Neural crest cell (in vitro differentiated cells): ENCODE measurements around the gene ADAD1.

- PRO-cap, result no peak
Observed at GRCh38 chr4:118279968-118280574, 72.7 kb downstream of the PRSS12 start.

- PRO-cap, result no peak
Observed at GRCh38 chr4:118282219-118283361, 70.2 kb downstream of the PRSS12 start.

DNA sequence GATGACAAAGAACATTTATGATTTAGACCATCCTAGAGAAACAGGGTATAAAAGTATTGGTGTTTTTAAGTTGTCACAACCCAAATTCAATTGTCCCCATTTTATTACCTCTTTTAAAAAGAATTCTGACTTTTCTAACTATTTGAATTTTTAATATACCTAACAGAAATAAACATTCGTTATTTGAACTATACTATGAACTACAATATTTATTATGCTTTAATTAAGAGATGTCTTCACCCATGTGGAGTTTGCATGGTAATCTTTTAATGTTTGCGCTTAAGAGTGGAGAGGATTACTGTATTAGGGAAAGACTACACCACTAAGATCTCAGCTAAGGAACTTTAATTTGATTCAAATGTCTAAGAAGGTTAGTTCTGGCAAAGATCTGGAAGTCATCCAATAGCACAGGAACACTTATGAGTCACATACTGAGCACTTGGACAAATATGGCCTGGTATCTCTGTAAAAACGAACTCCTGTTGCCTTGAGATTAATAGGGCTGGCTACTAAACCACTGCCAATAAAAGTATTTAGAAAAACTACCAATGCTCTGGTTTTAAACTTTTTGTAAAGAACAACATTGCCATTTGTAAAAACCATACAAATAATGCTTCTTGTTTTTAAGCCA, 70.7 kb downstream of the SEC24D start:
- PRO-cap, result no peak

DNA sequence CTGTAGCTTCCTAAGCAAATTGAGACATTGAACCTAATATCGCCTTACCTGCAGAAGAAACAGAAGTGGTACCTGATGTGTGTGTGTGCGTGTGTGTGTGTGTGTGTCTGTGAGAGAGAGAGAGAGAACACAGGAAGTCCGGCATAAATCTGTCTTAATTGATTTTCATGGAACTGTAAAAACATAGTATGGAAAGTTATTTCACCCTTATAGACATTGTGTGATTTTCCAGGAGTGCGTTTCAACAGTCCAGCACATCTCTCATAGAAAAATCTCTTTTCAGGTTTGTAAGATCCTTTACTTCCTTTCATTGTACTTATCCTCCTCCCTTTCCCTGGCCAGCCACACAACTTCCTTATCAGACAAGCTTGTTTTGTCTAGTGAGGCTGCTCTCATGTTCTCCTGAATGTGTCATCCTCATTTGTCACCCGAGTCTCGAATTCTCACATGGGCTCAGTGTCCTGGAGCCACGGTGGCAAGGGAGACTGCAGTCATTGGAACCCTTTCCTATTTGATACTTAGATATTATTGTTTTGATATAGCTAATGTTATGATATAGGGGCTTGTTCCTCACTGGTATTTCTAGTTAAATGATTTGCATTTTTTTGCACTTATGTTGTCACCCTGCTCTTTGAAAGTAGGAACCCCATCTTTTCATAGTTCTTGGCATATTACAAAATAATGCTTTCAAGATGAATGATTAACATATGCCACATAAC, 16.9 kb downstream of the SYNPO2 start:
- PRO-cap, result no peak

DNA sequence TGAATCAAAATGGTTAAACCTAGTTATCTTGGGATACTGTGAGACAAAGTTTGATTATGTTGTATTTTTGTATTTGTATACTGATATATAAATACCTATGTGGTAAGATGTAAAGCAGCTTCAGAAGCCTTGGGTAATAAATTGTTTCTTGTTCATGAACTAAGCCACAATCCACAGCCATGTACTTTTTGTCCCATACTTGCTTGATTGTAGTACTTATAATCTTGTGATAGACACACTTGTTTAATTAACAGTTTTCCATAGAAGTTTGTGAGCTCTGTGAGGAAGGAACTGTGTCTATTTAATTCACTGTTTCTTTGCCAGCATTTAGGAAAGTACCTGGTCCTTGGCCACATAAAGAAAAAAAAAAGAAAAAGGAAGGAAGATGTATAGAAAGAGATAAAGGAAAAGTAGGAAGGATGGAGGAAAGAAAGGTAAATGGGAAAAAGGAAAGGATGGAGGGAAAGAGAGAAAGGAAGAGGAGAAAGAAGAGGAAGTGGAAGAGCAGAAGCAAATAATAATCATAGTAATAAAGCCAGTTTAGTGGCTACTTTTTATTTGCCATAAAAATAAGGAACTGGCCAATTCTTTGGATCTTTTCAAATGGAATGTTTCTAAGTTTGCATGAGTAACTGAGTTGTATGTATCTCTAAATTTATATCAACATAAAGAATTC, 40.2 kb downstream of the SYNPO2 start:
- PRO-cap, result no peak

DNA sequence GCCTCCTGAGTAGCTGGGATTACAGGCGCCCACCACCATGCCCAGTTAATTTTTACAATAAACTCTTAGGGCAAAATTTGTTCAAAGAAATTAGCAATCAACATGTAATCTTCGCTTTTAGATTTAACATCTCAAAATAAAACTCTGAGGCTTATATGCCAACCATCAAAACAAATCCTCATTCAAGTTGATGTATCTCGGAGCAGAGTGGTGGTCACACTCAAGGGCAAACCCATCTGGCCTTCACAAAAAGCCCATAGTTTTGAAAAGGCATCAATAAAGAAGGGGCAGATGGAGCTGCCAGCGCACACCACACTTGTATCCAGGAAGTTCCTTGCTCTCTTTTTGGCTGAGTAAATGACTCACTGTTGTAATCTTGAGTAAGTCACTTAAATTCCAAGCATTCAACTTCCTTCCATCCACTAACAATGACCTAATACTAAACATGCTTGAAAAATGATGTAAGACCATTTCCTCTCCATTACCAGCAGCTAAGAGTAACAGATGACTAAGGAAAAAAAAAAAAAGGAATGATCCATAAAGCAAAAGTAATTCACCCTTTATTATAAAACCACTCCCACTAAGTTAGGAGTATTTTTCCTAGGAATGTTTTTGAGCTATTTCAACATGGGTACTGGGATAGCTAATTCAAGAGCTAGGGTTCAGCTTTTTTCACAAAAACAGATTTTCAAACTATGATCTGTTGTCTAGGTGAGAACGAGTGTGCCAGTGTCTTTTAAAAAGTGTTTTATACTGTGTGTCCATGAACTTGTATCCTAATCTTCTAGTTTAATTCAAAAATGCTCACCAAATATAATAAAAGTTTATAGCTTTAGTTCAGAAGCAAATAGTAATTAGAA, 32.3 kb upstream of the MYOZ2 start:
- PRO-cap, result no peak

DNA sequence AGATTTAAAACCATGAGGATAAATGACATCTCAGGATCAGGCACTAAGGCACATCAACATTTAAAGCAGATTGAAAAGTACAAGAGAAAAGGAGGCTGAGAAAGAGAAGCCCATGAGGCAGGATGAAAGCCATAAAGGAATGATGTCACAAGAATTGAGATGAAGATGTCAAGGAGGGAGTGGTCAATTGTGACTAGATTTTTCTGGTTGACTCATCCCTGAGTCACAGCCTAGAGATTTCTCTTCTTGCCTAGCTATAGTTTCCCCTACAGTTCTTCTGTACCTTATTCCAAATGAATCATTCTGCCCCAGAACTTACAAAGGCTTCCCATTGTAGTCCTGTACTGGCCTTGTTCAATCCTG, 3.5 kb upstream of the USP53 start:
- PRO-cap, result no peak

DNA sequence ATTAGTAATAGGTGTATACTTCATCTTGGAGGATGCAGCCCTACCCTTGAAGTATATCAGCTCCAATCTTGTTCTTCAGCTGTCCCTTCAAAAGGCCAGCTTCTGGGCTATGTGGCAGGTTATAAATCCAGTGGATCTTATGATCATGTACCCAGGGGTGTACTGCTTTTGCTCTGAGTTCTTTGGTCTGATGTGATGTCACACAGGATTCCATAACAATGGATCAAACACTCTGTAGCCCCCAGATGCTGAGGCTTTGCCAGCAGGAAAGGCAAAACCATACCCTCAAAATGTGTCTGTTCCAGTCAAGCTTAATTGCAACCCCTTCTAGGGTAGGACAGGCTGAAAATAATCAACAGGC, 152.5 kb downstream of the PDE5A start:
- PRO-cap, result no peak

- PRO-cap, result no peak
Observed at GRCh38 chr4:120755614-120756097, 166.9 kb downstream of the PRDM5 start.

DNA sequence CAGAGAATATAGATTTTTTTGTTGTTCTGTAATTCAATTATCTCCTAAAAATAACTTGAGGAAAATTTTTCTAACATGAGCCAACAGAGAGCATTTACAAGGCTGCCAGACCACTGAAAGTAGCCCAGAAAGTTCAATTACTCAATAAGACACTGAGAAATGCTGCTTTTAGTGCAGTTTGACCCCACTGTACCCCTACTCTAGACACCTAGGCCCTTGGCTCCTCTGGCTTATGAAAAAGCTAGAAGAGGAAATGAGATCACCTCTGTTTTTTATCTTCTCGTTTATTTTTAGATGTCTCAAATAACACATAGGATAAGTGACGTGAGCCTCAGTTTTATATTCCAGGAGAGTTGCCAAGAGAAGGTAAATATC, 24.6 kb downstream of the TNIP3 start:
- PRO-cap, result no peak

- PRO-cap, result bidirectional peak, plus-strand start at chr4:121157150, minus-strand start at chr4:121156993
Observed at GRCh38 chr4:121156643-121157471, 7.3 kb downstream of the TNIP3 start.

DNA sequence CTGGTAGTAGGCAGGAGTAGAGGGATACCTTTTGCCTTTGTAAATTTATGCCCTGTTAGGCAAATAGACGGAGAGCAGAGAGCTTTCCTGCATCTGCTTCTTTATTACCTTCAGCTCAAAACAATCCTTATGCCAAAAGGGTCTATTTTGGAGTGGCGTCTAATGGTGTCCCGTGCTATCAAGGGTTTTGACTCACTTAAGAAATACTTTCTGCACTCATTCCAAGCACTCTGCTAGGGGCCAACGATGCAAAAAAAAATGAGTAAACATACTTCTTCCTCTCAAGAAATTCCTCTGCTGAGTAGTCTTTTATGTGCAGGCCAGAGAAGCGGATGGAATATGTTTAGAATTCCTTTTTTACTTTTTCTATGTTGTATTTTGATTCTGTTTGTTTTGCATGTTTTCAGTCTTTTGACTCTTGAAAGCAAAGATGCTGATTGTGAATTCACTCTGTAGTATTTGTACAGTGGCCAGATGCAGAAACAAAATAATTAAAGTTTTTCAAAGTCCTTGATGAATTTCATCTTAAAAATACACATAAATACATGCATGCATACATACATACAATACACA, 131.7 kb downstream of the ANXA5 start:
- PRO-cap, result no peak

DNA sequence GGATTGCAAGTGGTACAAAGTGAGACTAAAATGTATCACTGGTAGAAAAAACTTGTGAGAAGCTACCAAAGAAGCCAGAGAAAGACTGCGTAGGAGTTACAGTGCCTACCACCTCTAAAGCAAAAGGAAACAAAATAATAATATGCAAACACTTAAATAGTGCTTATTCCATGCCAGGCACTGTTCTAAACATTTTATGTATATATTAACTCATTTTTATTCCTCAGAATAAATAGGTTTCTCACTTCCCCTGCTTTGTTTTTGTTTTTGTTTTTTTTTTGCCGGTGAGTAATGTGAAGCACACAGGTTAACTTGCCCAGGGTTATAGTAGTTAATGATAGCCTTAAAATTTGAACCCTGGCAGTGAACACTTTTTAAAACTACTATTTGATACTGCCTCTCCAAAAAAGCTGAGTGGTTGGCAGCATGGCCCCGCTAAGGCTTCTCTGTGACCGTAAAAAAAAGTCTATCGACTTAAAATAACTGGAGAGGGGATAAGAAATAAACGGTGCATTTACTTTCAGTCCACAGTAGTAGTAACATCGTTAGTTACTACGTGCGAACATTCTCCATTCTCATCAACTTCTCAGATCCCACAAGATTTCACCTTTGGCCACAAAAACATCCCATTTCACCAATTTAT, 718 bp upstream of the EXOSC9 start:
- PRO-cap, result no peak

- PRO-cap, result no peak
Observed at GRCh38 chr4:122309223-122309605, 69.6 kb upstream of the ADAD1 start.

GRCh38 chr4:122313556-122313988, 65.2 kb upstream of the ADAD1 start:
- PRO-cap, result no peak

GRCh38 chr4:122316199-122317041, 62.4 kb upstream of the ADAD1 start:
- PRO-cap, result no peak

DNA sequence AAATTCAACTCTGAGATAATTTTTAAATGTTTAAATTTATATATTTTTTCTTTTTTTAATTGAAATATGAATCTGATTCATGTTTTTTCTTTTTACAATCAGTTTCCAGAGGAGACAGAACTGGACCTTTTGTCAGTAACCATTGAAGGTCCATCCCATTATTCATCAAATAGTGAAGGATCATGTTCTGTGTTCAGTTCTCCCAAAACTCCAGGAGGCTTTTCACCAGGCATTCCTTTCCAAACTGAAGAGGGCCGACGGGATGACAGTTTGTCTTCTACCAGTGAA, 50.9 kb upstream of the ADAD1 start:
- PRO-cap, result no peak

GRCh38 chr4:122341626-122342316, 37.0 kb upstream of the ADAD1 start:
- PRO-cap, result no peak

GRCh38 chr4:122345226-122345871, 33.5 kb upstream of the ADAD1 start:
- PRO-cap, result no peak

GRCh38 chr4:122378674-122379077, at the start of gene ADAD1:
Gene ADAD1, plus strand, starts transcription at chr4:122379011.
- PRO-cap, result no peak